Camera-type eye (tissue), 1 donor: ENCODE measurements around a stretch of chr11.

- RAMPAGE, long total RNA, result no peak
These were observed 6.9 kb downstream of the NDUFC2 start for GRCh38 chr11:78072850-78073146.

DNA sequence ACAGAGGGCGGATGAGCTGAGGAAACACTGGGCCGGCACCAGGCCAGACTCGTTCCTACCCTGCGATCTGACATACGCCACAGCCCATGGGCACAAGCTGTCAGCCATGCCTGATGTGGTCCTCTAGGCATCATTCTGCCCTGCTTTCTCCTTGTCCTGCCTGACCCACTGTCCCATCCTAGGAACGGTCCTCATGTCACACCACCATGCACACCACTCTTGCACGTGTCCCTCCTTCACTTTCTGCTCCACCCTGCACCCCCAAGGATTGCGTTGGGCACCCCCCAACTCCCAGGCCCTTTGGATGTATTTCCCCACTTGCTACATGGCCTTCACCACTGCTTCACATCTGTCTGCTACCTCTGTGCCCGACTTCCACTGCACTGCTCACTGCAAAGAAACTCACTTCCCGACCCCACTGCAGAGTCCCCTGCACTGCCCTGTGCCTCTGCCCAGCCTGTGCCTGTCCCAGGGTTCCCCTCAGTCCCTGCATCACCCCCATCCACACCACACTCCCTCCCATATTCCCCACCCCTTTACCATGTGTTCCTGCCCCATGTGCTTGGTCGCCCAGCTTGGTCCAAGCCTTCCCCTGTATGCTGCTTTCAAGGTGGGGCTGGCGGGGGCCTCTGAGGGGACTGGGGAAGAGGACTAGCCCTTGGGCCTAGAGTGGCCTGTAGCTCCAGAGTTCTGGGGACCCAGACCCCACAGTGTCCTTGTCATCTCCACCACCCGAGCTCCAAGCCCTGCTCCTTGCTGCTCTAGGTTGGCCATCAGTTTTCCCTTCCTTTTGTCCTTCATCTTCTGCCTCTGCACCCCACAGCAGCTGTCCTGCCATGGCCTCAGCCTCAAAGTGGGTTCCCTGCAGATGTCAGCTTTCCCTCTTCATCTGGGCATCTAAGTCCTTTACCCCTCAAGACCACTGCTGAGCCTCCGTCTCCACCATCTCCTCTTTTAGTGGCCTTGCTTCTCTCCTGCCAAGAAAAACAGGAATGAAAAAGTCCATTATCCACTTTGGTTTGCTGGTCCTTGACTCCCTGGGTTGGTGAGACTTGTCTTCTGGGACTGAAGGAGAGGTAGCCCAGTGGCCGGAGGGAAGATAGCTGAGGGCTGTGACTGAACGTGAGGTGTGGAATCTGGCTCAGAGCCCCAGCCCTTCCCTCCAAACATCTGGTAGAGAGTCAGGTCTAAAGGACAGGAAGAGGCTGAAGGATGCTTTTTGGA lies 29.5 kb downstream of the USP35 start:
- RAMPAGE, long total RNA, result no peak

- RAMPAGE, long total RNA, result no peak
These were observed 37.8 kb downstream of the USP35 start for GRCh38 chr11:78226383-78227104.

DNA sequence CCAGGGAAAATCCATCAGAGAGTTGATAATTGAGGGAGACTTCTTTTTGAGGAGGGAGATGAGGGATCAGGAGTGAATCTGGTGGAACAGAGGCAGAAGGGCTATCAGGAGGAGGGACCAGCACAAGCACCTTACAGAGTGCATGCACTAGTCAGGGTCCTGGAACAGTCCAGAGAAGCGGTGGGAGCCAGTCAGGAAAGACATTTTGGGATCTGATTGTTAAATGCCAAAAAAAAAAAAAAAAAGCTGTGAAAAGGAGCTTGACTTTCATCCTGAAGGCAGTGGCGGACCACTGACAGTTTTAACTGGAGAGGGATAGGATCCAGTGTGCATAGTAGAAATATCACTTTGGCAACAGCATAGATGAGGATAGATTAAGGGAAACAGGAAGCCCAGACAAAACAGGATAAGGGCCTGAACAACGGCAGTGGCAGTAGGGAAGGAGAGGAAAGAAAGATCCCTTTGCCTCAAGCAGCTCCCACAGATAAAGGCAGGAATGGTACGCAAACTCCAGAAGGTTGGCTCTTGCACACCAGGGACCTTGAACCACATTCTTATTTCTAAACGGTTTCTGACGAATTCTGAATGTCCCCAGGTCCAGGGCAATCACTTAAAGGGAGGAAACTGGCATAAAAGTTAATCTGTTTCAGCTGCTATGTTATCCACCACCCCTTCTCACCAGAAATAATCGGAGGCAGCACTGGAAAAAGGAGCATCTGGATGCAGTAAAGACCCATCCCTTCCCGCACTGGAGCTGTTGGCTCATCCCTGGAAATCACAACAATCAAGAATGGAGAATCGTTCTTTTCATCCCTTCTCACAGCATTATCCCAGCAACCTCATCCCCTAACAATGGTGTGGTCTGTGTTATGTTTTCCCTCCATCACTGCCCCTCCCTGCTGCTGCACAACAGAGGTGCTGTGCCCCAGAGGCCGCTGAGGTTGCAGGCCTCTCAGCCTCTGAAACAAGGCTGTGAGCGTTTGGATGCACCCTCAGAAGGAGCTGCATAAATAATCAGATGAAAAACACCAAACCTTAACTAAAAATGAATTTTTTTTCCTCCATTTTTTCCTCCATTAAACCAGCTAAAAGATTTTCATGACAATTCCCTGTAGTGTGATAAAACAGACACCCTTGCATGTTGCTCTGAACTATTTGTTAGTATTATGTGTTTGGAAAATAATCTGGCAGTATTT lies 99.1 kb downstream of the GAB2 start:
- RAMPAGE, long total RNA, result no peak

- RAMPAGE, long total RNA, result no peak
These were observed 66.7 kb downstream of the GAB2 start for GRCh38 chr11:78350979-78351215.

GRCh38 chr11:78370592-78371262 lies 46.9 kb downstream of the GAB2 start:
- RAMPAGE, long total RNA, result no peak

GRCh38 chr11:78400832-78401389 lies 16.7 kb downstream of the GAB2 start:
- RAMPAGE, long total RNA, result no peak

DNA sequence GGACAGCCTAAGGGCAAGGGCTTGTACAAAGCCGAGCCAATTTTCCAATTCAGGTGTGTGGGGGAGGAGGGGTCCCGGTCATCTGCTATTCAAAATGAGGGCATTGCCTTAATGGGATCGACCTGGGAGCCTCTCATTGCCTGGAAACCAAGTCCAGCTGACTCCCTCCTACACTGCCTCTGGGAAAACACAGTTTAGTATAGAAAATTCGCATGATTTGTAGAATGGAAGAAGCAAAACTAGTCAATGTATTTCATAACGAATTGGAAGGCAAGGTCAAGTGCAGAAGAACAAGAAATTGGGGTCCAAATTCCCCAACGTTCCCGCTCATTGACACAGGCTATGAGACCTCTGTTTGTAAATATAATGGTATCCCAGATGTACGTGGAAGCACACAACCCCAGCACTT lies 793 bp upstream of the GAB2 start:
- RAMPAGE, long total RNA, result no peak

GRCh38 chr11:78833098-78833348 lies 258.4 kb upstream of the NARS2 start:
- RAMPAGE, long total RNA, result no peak

- RAMPAGE, long total RNA, result no peak
These were observed 240.9 kb downstream of the TENM4 start for GRCh38 chr11:79199902-79200358.

DNA sequence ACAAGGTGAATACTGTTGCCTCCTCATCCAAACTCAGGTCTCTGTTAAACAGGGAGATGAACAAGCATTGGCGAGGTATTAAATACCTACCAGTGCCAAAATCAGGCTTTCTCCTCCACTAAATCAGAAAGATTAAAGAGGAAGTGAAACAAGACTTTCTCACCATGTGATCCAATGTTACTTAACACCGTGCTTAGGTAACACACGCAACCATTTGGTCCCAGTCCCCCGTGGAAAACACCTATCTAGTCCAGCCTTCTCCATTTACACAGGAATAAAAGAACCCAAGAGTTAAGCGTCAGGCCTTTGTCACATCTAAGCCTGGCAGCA lies 34.5 kb downstream of the TENM4 start:
- RAMPAGE, long total RNA, result no peak

- RAMPAGE, long total RNA, result no peak
These were observed 54.4 kb downstream of the DDIAS start for GRCh38 chr11:82955680-82956514.

- RAMPAGE, long total RNA, result no peak
These were observed 19.7 kb downstream of the RAB30 start for GRCh38 chr11:83051516-83052960.

DNA sequence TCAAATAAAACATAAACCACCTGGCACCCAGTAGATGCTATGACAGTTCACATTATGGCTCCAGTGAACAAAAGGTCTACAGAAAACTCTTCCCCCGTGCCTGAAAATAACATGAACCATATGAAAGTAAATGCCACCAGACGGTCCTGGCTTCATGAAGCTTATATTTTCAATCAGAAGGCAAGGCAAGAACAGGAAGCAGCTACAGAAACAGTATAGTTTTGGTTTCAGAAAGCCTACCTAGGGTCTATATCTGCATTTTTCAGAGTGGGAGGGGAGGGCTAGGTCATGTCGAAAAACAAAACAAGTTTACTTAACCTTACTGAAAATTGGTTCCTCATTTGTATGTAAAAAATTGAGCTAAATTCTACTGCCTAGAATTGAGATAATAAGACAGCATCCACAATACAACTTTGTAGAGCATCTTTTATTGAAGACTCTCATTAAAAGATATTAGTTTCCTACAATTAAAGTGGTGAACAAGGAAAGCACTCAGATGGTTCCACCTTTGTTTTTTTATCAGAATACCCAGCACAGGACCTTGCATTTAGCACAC lies 9.7 kb downstream of the RAB30 start:
- RAMPAGE, long total RNA, result no peak

- RAMPAGE, long total RNA, result no peak
These were observed 168 bp upstream of the PCF11 start for GRCh38 chr11:83156885-83157041.

GRCh38 chr11:83691313-83691940 lies 405.3 kb upstream of the CCDC90B start:
- RAMPAGE, long total RNA, result no peak

DNA sequence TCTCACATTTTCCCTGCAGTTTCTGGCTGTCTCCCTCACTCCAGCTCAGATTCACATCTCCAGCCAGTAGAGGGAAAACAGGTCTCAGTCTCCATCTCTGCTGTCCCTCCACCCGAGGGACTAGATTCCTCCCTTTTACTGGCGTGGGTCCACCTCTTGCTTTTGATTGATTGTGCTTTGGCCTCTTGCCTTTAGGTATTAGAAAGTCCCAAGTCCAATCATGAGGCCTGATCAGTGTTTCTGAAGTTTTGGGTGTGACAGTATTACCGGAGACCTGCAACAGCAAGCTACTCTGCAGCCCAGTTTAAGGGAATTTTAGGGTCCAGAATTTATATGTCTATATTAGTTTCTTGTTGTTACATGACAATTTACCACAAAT lies 805.1 kb upstream of the CCDC90B start:
- RAMPAGE, long total RNA, result no peak

GRCh38 chr11:84098834-84099222 lies 812.7 kb upstream of the CCDC90B start:
- RAMPAGE, long total RNA, result no peak

DNA sequence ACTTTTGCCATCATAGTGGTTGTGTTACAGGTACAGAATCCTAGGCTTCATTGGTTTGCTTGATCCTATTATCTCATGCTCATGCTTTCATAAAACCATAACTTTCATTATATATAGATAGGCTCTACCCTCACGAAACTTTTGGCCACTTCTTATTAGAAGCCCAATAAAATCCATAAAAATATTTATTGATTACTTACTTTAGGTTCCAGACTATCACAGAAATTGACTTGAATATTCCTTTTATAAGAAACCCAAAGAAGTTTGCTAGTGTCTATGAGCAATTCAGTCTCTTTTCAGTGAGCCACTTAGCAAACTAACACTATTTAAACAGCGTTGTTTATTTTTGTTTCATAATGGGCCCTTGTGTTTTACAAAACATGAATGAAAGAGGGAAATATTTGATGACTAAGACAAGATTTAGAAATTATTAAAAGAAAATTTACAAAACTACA lies 964.5 kb upstream of the CCDC90B start:
- RAMPAGE, long total RNA, result no peak

DNA sequence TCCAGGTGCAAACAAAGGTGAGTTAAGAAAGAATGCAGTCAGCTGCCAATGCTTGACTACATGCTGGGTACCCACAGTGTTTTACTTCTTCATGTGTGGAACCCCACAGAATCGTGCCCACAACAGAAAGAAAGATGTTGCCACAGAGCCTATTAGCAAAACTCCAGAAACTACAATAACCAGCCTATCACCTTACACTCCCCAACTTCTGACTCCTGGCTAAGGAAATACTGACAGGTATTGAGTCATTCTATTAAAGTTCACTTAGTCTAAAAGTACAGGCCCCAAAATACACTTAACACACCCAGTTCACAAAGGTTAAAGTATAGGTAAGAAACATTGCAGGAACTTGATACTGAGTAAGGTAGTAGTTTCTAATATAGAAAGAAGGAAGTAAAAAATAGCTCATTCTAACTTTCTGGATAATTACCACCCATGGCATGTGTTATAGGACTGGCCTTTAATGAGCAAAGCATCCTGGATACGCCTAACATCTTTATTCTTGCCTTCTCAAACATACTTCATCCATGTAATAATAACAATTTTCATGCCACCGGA lies 57.0 kb upstream of the CCDC89 start:
- RAMPAGE, long total RNA, result no peak